ENCODE data around the genes GATB, FHDC1, MND1, TLR2 and SFRP2.

DNA sequence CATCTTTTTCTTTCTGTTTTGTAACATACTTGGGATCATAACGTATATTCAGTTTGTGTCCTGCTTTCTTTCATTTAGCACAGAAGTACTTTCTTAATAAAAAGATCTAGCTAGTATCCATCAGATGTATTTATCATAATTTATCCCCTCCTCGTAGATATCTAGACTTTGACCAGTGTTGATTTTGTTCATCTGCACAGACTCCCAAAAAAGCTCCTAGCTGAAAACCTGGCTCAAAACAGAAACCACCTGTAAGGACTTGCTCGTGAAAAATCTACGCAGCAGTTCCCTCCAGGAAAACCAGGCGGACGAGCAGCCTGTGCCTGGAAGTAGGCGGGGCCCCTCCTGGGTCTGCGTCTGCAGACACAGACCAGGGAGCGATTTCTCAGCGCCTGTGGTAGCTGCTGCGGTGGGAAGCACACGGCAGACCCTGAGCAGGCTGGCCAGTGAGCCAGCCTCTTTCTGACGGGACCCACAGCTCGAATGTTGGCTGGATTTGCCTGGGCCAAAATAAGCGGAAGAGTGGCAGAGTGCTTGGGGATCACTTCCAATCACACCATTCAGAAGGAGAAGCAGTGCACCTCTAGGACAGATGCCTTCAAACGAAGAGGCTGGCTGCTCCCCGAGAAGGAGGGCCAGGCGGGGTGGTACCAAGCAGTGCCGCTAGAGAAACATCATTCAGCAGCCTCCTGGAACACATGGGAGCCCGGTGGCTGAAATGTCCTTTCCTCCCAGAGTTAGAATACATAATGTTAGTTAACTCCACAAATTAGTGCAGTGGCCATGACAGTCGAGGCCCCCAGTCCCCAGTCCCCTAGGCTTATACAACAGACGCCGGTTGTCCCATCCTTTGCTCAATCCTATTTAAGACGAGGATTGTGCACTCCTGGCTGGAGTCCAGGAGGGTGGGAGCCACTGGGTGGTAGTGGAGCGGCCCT, 86.0 kb downstream of the GATB start:
- PRO-cap = no peak

DNA sequence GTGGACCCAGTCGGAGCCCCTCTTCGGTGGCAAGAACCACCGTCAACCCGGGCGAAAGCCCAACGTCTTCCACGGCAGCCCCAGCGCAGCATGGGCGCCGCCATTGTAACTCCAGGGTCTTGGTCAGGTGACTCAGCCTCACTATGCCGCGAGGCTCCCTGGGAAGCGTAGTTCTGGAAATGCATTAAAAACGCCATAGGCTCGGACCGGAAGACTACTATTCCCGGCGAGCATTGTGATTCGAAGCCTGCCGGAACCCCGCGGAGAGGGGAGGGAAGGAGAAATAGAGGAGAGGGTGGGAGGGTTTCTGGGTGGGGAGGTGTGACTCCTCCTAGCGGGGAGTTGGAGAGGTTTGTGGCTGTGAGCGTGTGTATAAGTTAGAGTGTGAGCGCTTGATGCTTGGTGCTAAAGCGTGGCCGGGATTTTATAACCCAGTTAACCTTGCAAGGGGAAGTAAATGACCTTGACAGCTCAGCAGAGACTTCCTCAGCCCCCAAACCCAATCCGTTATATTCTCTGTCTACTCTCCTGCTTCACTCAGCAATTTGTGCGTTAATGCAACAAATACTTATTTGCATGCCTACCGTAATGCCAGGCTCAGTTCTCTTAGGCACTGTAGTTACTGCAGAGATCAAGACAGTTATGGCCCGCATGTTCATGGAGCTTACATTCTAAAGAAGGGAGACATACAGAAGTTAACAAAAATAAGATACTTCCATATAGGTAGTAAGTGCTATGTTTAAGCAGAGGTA, at the start of gene GATB:
Gene GATB, minus strand, starts transcription at position 129 of the 752 bp plus-strand sequence.
- PRO-cap = bidirectional peak, plus-strand start at position 322 of the sequence, minus-strand start at position 121 of the sequence

- PRO-cap = no peak
Measured at GRCh38 chr4:151799116-151799475, 38.3 kb upstream of the GATB start.

- PRO-cap = no peak
Measured at GRCh38 chr4:151951750-151952071, 190.9 kb upstream of the GATB start.

- PRO-cap = no peak
Measured at GRCh38 chr4:152532096-152533166, 3.5 kb downstream of the FBXW7 start.

DNA sequence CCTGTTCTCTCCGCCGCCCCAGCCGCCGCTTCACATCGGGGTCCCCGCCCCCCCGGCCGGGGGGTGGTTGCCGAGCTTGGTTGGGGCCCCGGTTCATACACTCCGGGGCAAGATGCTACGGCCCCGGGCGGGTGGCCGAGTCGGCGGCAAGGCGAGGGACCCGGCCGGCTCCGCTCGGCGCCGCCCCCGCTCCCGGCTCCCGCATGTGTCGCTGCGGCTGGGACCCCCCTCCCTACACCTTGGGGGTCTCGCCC, 525 bp downstream of the FBXW7 start:
- PRO-cap = no peak

DNA sequence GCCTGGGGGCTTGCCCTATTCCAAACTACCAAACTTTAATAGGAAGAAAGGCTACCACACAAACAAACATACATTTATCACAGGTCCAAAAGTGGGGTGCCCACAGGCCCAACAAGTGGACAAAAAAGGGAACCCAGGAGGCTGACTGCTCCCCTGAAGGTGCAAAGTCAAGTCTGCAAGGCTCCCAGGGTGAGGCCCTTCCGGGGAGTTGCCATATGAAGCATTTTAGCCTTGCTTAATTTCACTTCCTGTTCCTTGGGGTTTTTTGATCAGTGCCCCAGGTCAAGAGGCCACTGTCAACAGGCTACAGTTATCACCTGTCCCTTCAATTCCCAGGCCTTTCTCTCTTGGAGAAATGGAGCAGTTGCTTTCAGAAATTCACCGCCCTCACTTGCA, 36.5 kb downstream of the TMEM154 start:
- PRO-cap = no peak

DNA sequence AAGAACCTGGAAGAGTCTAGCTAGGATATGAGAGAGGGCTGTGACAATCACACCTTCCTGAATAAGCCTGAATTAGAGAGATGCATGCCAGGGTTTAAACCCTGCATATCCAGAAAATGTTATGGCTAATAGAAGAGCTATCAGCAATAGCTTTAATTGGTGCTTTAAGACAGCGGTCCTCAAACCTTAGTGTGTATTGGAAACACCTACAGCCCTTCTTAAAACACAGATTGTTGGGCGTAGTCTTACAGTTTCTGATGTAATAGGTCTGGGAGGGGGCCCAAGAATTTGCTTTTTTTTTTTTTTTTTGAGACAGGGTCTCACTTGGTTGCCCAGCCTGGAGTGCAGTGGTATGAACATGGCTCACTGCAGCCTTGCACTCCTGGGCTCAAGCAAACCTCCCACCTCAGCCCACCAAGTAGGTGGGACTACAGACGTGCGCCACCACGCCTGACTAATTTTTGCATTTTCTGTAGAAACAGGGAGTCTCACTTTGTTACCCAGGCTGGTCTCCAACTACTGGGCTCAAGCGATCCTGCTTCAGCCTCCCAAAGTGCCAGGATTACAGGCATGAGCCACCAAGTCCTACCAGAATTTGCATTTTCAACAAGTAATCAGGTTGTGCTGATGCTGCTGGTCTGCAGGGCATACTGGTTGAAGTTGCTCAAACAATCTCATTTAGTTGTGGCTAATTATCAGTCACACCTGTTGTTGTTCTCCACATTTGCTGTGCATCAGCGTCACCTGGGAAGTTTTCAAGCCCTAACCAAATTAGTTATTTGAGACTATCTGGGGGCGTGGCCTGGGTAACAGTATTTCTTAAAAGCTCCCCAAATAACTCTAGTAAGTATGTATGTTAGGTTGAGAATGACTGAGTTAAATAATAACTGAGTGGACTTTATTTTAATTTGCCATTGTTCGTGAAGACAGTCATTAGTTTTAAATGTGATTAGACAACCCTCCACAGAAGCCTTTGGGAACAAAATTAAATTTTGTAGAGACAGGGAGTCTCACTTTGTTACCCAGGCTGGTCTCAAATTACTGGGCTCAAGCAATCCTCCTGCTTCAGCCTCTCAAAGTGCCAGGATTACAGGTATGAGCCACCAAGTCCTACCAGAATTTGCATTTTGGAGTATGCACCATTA, 13.9 kb downstream of the TMEM154 start:
- PRO-cap = no peak

DNA sequence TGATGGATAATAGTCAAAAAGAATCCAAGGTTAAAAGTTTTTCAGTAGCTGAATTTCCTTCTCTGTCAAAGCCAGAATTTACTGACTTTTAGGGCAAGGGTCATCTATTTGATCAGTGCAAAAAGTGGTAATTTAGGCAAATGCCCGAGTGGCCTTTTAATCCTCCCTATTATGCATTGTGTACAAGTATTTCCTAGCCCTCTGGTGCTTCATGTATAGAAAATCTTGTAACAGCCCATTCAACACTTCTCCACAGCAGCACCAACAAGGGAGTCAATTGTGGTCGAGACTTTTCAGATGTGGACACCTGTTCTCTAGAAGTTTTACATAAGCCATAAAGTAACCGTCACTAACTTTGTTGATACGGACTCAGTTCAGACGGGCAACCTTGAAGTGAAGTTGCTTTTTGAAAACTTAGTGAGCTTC, 51.0 kb upstream of the FHDC1 start:
- PRO-cap = no peak

- PRO-cap = bidirectional peak, plus-strand start at chr4:152936323, minus-strand start at chr4:152936131
Measured at GRCh38 chr4:152935646-152936499, at the start of gene FHDC1. FHDC1 (plus strand) TSS chr4:152936323.

- PRO-cap = bidirectional peak, plus-strand start at chr4:153223129, minus-strand start at chr4:153223038; unidirectional peak, minus-strand start at chr4:153223272
Measured at GRCh38 chr4:153222977-153223549, 18.8 kb downstream of the TRIM2 start.

GRCh38 chr4:153223550-153223882, 19.3 kb downstream of the TRIM2 start:
- PRO-cap = no peak

GRCh38 chr4:153344028-153344823, at the start of gene MND1:
MND1 (plus strand) TSS chr4:153344688.
- PRO-cap = no peak

DNA sequence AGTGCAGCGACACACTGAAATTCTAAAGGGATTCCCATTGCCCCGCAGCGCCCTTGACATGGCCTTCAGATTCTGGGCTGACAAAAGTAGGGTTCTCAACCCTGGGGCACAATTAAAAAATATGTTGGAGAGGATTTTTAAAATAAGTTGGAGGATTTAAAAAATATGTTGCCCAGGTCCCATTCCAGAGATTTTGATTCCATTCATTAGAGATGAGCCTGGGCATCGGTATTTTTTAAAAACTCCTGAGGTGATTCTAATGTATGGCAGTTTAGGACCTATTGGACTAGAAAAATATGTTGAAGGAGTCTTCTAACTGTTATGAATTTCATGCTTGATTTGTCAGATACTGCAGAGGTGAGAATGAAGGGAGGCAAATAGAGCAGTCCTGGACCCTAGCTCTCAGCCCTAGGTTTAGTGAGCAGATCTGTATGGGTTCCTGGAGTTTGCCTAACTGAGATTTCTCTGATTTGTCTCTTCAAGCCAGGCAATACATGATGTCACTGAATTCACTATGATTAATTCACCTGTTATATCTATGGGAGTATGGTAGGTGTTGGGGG, 2.5 kb downstream of the MND1 start:
- PRO-cap = no peak

GRCh38 chr4:153554701-153555122, 88.6 kb downstream of the TMEM131L start:
- PRO-cap = no peak

DNA sequence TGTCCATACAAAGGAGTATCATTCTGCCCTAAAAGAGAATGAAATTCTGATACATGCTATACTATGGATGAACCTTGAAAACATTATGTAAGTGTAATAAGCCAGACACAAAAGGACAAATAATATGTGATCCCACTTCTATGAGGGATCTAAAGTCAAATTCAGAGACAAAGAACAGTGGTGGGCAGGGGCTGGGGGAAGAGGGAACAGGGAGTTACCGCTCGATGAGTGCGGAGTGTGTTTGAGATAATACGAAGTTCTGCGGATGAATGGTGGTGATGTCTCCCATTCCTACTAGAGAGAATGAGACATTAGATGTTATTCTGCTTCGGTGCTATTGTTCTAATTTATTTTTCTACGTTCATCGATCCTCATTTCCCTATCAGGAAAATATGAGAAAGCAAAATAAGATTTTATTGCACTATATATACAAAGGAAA, 46.0 kb upstream of the TLR2 start:
- PRO-cap = no peak

DNA sequence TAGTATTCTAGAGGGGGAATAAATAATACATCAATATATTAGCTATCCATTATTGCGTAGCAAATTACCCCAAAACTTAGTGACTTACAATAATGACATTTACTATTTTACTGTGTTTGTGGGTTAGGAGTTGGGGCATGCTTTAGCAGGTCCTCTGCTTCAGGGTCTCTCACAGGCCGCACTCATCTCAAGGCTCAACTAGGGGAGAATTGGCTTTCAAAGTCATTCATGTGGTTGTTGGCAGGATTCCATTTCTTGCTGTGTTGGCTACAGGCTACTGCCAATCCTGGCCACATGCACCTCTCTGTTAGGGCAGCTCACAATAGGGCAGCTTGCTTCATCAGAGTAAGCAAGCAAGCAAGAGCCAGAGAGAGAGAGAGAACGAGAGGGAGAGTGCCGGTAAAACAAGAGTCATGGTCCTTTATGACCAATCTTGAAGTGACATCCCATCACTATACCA, 33.1 kb upstream of the TLR2 start:
- PRO-cap = no peak

DNA sequence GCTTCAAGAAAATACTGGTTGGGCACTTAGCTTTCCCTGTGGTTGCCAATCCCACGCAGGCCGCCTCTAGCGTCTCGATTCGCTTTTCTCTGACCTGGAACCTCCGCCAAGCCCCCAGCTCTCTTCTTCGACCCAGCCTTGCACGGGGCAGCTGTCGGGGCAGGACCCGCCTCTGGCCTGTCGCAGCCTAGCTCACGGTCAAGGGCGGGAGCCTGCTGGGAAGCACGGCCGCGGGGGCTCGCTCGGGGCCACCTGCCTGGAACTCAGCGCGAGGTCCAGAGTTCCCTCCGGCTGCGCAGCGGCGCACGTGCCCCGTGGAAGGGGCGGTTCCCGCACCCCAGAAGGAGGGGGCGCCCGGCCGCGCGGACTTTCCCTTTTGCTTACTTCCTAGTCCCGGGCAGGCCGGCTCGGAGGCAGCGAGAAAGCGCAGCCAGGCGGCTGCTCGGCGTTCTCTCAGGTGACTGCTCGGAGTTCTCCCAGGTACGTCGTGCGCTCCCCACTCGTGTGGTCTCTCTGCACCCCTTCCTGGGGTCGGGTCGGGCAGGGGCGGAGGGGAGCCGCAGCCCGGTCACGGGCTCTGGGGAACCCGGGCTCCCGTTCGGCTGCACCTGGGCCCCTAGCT, at the start of gene TLR2:
Gene TLR2, plus strand, starts transcription at position 400 of the 622 bp plus-strand sequence.
- PRO-cap = bidirectional peak, plus-strand start at position 396 of the sequence, minus-strand start at position 265 of the sequence

DNA sequence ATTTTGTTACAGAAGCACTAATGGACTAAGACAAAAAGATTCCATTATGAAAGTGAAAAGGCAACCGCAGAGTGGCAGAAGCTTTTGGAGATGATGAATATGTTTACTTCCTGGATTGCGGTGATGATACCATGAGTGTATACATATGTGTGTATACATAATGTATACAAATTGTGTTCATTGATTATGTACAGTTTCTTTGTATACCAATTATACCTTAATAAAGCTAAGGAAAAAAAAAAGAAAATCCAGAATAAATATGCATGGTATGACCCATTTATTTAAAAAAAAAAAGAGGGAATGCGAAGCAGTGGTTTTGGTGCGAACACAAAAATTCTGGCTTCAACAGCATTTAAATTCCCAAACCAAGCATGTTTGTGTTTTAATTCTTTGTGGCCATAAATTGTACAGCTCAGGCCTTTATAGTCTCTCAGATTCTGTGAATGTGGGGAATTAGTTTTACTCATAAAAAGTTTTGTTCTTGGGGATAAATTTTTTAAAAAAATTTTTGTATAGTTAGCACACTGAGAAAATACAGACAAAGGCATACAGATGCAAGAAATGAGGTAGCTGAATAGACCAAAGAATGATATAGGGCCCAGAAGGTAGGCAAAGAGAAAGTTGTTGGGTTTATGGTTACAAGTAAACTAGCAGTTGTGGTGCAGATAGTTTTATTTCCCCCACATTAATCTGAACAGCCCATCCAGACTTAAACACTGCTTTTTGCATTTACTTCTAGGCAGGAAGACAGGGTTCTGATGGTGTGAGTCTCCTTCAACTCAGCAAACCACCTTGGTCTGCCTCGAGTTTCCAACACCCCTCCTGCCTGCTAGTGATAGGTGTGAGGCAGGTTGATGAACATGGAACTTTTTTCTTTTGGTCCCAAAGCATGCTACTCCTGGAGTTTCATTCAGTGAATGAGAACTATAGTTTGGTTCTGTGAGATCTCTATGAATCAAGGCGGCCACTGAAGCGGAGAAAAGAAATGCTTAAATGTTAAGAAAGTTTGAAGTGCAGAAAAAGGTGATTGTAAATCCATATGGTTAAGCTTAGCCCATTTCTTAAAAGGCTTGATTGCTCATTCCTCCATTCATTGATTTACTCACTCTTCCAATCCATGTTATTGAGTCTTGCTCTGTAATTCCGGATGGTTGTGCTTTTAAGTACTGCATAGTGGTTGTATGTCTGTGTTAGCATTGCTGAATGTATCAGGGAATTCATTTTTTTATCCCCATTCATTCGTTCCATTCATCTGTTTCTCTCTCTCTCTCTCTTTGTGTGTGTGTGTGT, 17.9 kb downstream of the TLR2 start:
- PRO-cap = no peak

- PRO-cap = bidirectional peak, plus-strand start at chr4:153789188, minus-strand start at chr4:153789067
Measured at GRCh38 chr4:153788346-153789406, at the start of gene SFRP2. SFRP2 (minus strand) TSS chr4:153789083.